Skin of body (tissue), 2 donors: ENCODE results near the gene PPP1R3G.

DNA sequence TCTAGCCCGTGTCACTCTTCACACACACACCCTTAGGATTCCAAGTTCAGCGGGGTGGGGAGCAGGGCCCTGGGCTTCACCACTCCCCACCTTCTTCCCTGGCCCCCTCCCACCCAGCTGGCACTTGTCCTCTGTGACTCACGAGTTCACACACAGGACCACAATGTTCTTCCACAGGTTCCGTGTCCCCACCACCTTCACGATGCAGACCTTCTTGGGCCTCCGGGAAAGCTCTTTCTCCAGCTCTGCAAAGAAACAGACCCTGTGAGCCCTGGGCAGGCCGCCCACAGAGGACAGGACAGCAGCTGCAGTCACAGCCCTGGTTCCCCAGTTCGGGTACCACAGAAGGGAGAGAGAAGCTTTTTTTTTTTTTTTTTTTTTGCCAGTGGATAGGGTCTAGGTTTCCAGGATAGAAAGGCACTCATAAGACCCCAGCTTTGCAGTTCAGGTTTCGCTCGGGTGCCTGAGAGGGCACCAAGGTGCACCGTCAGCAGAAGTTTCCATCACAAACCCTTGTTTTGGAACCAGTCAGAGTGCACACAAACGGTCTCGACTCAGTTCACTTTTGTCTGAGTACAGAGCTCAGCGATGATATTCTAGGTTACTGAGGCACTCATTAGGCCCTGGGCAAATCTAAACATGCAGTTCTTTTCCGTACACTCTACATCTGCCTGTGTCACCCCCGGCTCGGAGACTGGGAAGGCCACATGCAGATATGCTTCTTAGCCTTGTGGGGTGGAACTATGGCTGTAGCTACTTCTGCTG lies 31.1 kb downstream of the PSMG4 start:
- RAMPAGE, long total RNA, result no peak

DNA sequence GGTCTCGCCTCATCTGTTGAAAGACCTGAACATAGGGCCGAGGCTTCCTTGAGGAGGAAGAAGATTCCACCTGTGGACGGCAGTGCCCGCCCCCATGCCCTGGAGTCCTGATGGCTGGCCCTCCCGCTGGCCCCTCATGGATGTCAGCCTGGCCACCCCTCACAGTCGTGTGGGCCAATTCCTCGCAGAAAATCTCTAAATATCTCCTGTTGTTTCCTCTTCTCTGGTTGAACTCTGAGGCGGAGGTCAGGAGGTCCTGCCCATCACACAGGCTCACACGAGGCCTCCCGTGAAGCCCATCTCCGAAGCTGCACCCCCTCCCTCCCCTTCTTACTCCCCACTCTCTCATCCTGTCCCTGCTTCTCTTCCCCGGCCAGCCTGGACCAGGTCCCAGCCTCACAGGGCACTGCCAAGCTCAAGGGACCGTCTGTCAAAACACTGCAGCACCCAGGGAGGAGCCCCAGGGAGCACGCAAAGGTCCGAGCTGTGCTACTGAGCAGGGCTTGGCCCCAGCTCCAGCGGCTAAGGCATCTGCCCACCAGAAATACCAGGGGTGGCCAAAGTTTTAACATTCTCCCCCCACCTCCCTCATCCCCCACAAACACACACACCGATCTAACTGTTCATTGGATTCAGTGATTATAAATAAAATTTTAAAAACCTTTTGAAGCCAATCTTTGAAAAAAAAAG lies 70.0 kb downstream of the PSMG4 start:
- RAMPAGE, long total RNA, result no peak

- RAMPAGE, long total RNA, result no peak
These were observed 54.3 kb downstream of the SLC22A23 start for GRCh38 chr6:3402615-3402966.

DNA sequence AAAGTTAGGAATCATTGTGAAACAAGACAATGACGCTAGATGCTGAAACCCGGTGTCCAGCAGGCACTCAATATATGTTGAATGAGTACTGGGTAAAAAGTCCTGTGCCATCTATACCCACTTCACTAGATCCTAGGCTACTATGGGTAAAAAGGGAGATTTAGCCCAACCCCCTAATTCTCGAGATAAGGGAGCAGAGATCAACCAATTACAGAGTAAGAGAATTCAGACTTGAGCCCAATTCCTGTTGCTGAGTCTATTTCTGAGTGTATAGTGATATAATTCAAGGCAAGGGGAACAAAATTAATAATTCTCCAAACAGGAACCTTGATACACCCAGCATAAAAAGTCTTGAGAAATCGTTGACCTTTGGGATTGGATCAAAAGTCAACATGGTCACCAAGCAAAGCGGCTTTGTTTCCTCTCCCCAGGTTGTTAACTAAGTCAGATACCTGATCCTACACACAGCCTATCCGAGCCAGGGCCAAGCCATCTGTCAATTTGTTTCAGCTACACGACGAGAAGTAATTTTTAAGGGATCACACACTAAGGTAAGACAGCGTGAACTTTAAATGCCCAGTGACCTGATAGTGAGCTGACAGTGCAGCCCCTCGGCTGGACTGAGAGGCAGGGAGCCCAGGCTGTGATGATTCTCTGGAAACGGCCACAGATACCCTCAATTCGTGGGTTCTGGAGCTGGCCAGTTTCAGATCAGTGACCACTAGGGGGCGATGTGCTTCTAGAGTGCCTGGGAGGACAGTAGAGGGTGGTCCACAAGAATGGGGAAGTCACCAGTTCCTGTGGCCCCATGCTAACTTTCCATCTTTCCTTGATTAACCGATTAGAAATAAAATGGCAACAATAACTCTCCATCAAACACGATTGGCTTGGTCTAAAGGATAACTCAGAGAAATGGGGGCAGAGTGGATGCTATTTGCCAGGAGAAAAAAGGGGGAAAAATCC lies 46.2 kb downstream of the SLC22A23 start:
- RAMPAGE, long total RNA, result no peak

- RAMPAGE, long total RNA, result no peak
These were observed 35.2 kb downstream of the SLC22A23 start for GRCh38 chr6:3421715-3422057.

GRCh38 chr6:3436599-3437129 lies 20.2 kb downstream of the SLC22A23 start:
- RAMPAGE, long total RNA, result no peak

DNA sequence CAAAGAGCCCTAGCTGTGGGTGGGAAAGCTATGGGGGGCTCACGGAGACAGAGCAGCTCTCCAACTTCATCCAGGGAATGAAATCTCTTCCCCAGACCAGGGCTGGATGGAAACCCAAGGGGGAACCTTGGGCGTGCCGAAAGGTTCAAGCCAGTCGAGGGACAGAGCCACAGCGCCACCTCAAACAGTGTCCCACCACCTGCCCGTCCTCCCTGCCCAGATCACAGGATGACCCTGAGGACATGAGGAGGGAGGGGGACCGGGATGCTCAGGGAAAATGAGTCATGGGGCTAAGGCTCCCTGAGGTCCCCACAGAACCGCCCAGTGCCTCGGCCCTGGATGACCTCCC lies 26.5 kb downstream of the PXDC1 start:
- RAMPAGE, long total RNA, result no peak

DNA sequence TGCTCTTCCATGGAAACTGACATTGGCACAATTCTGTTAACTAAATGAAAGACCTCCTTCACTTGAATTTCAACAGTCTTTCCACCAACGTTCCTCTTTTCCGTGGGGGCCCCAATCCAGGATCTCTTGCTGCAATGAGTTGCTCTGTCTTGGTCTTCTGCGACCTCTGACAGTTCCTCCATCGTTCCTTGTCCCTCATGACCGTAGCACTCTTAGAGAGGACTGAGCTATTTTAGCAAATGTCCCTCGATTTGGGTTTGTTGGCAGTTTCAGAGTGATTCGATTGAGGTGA lies 20.0 kb downstream of the PXDC1 start:
- RAMPAGE, long total RNA, result no peak

GRCh38 chr6:3838970-3839663 lies 10.1 kb upstream of the FAM50B start:
- RAMPAGE, long total RNA, result no peak

DNA sequence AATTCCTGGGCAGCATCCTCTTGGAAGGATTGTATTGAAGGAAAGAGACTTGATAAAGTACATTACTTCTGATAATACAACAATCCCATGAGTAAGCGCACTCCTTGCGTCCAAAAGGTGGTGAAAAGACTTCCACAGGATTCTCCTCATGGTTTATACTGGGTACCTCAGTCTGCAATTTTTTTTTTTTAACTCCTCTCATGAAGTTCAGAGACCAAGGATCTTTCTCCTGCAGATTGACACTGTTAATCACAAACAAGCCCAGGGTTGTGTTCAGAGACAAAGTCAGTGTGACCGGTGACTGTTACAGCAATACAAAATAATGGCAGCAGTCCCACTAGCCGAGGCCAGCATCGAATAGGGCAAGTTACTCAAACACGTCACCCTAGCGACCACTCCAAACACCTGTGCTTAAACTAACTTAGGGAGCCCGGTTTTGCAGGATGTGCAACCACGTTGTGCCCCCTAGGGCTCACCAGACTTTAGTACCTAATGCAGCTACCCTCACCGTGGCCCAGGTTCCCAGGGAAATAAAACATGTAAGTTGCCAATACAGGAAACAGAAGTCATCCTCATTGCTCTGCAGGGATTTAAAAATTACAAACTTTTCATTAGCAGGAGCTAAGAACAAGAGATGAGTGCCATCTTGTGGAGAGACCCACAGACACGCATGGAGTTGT lies 37.9 kb downstream of the FAM50B start:
- RAMPAGE, long total RNA, result no peak

GRCh38 chr6:3925954-3926495 lies 76.9 kb downstream of the FAM50B start:
- RAMPAGE, long total RNA, result no peak

- RAMPAGE, long total RNA, result no peak
These were observed 12.8 kb upstream of the PRPF4B start for GRCh38 chr6:4008407-4008656.

- RAMPAGE, long total RNA, result no peak
These were observed 894 bp downstream of the PRPF4B start for GRCh38 chr6:4021537-4022851.

DNA sequence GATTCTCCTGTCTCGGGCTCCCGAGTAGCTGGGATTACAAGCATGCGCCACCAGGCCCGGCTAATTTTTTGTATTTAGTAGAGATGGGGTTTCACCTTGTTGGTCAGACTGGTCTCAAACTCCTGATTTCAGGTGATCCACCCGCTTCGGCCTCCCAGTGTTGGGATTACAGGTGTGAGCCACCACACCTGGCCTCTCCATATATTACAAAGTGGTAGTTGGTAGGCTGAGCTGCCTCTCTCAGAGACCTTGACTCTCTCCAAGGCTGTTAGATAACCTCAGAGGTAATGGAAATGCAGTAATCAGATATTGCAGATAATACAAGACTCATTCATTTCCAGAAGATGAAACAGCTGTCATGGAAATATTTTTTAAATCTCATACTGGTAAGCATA lies 1.6 kb upstream of the ECI2 start:
- RAMPAGE, long total RNA, result no peak

GRCh38 chr6:4333854-4334507 lies 198.6 kb upstream of the ECI2 start:
- RAMPAGE, long total RNA, result no peak

GRCh38 chr6:4351746-4352383 lies 216.5 kb upstream of the ECI2 start:
- RAMPAGE, long total RNA, result no peak

GRCh38 chr6:4369585-4370164 lies 234.3 kb upstream of the ECI2 start:
- RAMPAGE, long total RNA, result no peak

DNA sequence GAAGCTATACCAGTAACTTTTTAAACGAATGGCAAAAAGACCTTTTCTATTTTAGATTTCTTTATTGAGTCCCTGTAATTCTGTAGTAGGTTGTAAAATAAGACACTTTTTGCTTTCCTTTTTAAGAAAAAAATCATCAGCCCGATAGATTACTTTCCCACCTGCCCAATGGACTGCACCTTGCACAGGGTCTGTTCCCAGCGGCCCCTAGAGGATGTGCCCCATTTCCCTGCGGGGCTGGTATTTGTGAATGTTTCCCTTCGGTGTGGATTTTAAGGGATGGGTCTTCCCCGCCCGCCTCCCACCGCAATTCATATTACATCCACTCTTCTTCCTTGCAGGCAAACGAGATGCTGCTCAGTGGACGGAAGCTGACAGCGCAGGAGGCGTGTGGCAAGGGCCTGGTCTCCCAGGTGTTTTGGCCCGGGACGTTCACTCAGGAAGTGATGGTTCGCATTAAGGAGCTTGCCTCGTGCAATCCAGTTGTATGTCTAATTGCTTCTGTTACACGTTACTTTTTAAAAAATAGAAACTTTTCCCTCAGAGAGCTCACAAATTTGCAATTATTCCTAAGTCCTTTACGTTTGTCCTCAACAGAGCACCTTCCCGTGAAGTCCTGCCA lies 51.8 kb downstream of the RPP40 start:
- RAMPAGE, long total RNA, result no peak

GRCh38 chr6:5077369-5077719 lies 7.8 kb upstream of the PPP1R3G start:
- RAMPAGE, long total RNA, result no peak

DNA sequence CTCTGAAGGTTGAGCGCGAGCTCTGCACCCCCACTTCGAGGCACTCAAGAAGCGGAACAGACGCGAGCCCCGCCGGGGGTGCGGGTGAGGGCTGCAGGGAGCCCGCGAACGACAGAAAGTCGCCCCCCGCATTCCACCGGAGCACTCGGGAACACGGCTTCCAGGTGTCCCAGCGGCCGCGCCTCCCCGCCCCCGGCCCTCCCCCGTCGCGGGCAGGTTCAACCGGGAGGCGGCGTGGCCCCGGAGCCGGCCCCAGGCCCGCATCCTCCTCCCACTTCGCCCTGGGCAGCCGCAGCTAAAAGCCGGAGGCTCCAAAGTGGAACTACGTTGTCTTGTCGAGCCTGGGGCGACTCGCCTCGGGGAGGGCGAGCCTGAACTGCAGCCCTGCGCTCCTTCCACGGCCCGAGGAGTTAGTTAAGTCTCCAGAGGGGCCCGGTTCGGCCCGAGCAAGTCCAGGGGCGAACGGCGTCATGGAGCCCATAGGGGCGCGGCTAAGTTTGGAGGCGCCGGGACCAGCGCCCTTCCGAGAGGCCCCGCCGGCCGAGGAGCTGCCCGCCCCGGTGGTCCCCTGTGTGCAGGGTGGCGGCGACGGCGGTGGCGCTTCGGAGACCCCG lies at the start of gene PPP1R3G:
Gene PPP1R3G (plus strand): TSS at position 326 of the 614 bp plus-strand sequence.
- RAMPAGE, long total RNA, result no peak